A549 (cell line): Measurements from ENCODE around the gene MEIS2.

- PRO-cap: no peak
CAGE:
- cytosol, long polyA plus RNA: no peak
- long polyA plus RNA: no peak
- nucleus, long polyA plus RNA: no peak
Observed at GRCh38 chr15:31393172-31393905, 66.7 kb downstream of the KLF13 start.

- PRO-cap: no peak
CAGE:
- cytosol, long polyA plus RNA: no peak
- long polyA plus RNA: no peak
- nucleus, long polyA plus RNA: no peak
Observed at GRCh38 chr15:31402485-31403141, 76.0 kb downstream of the KLF13 start.

DNA sequence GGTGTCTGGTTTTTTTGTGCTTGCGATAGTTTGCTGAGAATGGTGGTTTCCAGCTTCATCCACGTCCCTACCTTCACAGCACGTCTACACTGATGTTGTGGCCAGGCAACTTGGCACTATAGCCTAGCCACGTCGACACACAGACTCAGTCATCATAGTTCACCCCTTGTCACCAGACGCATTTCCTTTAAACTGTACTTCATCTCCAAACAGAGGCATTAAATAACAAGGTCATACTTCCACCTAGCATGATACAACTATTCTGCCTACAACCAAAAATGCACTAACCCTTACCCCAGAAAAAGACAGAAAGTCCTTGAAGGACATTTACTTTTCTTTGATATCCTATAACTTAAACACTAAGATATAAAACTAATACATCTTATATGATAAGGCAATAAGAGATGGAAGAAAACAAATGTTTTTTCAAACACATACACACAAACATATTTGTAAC, 121.4 kb downstream of the KLF13 start:
- PRO-cap: no peak
CAGE:
- cytosol, long polyA plus RNA: no peak
- long polyA plus RNA: no peak
- nucleus, long polyA plus RNA: no peak

GRCh38 chr15:31465133-31466227, 138.8 kb downstream of the KLF13 start:
- PRO-cap: no peak
CAGE:
- cytosol, long polyA plus RNA: no peak
- long polyA plus RNA: no peak
- nucleus, long polyA plus RNA: no peak

GRCh38 chr15:31471712-31472354, 145.2 kb downstream of the KLF13 start:
- PRO-cap: no peak
CAGE:
- cytosol, long polyA plus RNA: no peak
- long polyA plus RNA: no peak
- nucleus, long polyA plus RNA: no peak

- PRO-cap: no peak
CAGE:
- cytosol, long polyA plus RNA: no peak
- long polyA plus RNA: no peak
- nucleus, long polyA plus RNA: no peak
Observed at GRCh38 chr15:31500460-31501110, 173.9 kb downstream of the KLF13 start.

- PRO-cap: no peak
CAGE:
- cytosol, long polyA plus RNA: no peak
- long polyA plus RNA: no peak
- nucleus, long polyA plus RNA: no peak
Observed at GRCh38 chr15:31739978-31740772, 130.3 kb downstream of the OTUD7A start.

DNA sequence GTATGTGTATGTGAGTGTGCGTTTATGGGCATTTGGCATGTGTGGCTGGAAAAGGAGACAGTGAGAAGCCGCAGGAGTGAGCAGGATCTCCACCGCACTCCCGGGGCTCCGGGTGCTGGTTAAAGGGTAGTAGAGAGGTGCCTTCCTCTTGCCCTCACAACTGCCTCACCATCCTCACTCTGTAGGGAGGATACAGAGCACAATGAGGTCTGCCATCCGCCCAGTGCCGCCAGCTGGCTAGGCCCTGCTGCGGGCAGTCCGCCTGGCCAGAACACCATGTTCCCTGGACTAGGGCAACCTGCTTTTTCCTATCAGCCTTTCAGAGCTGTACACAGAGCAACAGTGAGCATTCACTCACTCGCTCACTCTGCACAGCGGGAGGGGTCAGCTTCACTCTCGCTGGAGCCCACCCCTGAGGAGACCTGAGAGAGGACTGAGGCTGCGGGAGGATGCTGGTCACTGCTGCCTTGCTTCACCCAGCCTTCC, 58.9 kb downstream of the OTUD7A start:
- PRO-cap: no peak
CAGE:
- cytosol, long polyA plus RNA: no peak
- long polyA plus RNA: no peak
- nucleus, long polyA plus RNA: no peak

- PRO-cap: no peak
CAGE:
- cytosol, long polyA plus RNA: no peak
- long polyA plus RNA: no peak
- nucleus, long polyA plus RNA: no peak
Observed at GRCh38 chr15:32684275-32684739, 33.5 kb upstream of the GREM1 start.

- PRO-cap: no peak
CAGE:
- cytosol, long polyA plus RNA: no peak
- long polyA plus RNA: no peak
- nucleus, long polyA plus RNA: no peak
Observed at GRCh38 chr15:33135399-33135952, 59.0 kb downstream of the FMN1 start.

GRCh38 chr15:33145214-33146030, 49.1 kb downstream of the FMN1 start:
- PRO-cap: no peak
CAGE:
- cytosol, long polyA plus RNA: no peak
- long polyA plus RNA: no peak
- nucleus, long polyA plus RNA: no peak

DNA sequence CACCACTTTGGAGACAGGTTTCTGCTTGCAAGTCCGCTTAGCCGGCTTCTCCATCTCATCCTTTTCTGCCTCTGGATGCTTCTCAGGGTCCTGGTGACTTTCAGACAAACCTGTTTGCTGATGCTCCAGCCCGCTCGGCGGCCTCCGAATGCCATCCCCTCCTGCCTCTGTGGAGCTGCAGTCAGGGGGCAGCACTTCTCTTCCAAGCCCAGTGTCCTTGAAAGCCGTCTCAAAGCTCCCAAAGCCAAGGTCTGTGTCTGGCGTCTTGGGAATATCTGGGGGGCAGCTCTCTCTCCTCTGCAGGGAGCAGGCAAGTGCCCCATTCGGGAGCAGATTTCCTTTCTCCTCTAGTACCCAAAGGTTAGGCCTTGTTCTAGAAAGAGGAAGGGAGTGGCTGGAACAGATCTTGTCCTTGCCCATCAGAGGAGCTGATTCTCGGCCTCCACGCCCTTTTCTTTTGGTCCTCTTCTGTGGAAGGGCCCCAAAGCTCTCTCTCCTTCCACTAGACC, 40.5 kb downstream of the FMN1 start:
- PRO-cap: no peak
CAGE:
- cytosol, long polyA plus RNA: no peak
- long polyA plus RNA: no peak
- nucleus, long polyA plus RNA: no peak

- PRO-cap: no peak
CAGE:
- cytosol, long polyA plus RNA: no peak
- long polyA plus RNA: no peak
- nucleus, long polyA plus RNA: no peak
Observed at GRCh38 chr15:33311587-33312115, 884 bp downstream of the RYR3 start.

DNA sequence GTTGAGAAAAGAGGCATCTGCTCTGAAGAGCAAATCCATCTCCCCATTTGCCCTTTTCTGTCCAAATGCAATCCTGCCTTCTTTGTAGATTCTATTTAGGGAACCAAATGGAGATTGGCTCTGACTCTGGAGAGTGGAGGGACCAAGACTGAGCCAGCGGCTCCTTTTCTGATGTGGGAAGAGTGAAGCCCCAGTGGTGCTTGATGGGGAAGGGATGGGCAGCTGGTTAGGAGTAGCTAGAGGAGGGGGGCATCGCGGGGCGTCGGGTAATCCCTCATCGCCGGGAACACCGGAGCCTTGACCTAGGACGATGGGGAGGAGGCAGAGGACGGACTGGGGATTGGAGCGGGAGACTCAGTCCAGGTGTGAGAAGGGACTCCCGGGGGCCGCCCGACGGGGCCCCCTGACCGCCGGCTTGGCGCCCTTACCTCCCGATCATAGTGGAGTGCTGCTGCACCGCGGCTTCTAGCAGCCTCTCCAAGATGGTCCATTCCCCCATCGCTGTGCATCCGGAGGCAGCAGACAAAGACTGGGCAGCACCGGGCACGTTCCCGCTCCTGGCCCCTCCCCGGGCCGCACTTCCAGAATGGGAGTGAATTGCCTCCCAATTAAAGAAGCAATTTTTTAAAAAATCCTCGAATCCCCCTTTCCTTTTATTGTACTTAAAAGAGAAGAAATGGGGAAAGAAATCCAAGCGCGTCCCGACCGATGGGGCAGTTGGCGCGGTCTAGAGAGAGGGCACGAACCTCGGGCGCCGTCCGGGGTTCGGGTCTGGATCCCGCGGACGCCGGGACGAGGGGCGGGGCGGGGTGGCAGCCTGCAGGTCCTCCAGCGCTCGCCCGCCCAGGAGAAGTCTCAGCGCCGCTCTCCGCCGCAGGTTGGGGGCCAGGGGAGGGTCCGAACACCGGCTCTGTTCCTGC, 548 bp downstream of the GJD2 start:
- PRO-cap: no peak
CAGE:
- cytosol, long polyA plus RNA: no peak
- long polyA plus RNA: no peak
- nucleus, long polyA plus RNA: no peak

DNA sequence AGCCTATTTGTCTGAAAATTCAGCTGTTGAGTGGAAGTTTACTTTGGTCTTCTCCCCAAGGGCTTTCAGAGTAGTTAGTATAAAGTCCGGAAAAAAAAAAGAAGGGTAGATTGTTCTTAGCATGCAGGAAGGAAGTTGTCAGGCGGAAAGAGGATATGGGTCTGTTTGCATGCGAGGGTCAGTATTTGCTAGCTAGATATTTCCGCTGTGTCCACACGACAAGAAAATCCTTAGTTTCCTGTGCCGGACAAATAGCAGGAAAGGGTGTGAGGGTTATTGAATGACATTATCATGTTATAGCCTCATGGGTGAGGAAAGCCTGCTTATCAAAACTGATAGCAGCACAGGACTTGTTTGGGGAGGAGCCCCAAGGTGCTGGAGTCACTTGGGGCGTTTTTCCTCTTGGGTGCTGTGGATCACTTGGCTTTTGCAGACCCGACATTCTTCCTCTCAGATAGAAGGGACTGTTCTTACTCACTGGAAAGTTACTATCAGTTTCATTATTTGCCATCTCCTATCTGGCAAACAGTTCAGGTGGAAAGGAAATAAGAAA, 127.1 kb upstream of the DPH6 start:
- PRO-cap: no peak
CAGE:
- cytosol, long polyA plus RNA: no peak
- long polyA plus RNA: no peak
- nucleus, long polyA plus RNA: no peak

- PRO-cap: no peak
CAGE:
- cytosol, long polyA plus RNA: no peak
- long polyA plus RNA: no peak
- nucleus, long polyA plus RNA: no peak
Observed at GRCh38 chr15:36468921-36469215, 110.6 kb upstream of the CDIN1 start.

GRCh38 chr15:36599493-36599946, 20.1 kb downstream of the CDIN1 start:
- PRO-cap: no peak
CAGE:
- cytosol, long polyA plus RNA: no peak
- long polyA plus RNA: no peak
- nucleus, long polyA plus RNA: no peak

- PRO-cap: no peak
CAGE:
- cytosol, long polyA plus RNA: no peak
- long polyA plus RNA: no peak
- nucleus, long polyA plus RNA: no peak
Observed at GRCh38 chr15:37019834-37020680, 80.3 kb downstream of the MEIS2 start.

- PRO-cap: no peak
CAGE:
- cytosol, long polyA plus RNA: no peak
- long polyA plus RNA: no peak
- nucleus, long polyA plus RNA: start-site peak on the minus strand at chr15:37100425-37100470, 26 and 33 reads in 2 replicates
Observed at GRCh38 chr15:37099855-37100923, at the start of gene MEIS2. MEIS2 (minus strand) TSS chr15:37100549.

- PRO-cap: no peak
CAGE:
- cytosol, long polyA plus RNA: no peak
- long polyA plus RNA: no peak
- nucleus, long polyA plus RNA: no peak
Observed at GRCh38 chr15:37104043-37104784, 3.9 kb upstream of the MEIS2 start.